ENCODE measurements around a stretch of chr1.

DNA sequence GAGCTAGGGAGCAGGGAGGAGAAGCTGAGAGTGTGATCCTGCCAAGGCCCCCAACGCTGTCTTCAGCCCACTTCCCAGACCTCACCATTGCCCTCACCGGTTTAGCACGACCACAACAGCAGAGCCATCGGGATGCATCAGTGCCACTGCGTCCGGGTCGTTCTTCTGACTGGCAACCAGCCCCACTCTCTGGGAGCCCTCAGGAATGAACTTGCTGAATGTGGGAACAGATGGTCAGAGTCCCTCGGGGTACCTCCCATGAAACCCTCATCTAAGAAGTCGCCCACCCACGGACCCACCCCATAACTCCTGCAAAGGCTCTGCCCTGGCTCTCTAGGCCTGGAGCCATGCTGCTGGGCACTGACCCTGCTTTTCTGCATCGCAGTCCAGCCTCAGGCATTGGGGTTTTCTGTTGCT is 6.0 kb downstream of the MTX1 start:
- PRO-cap = no peak

- PRO-cap = bidirectional peak, plus-strand start at chr1:155244894, minus-strand start at chr1:155244586; unidirectional peak, minus-strand start at chr1:155245115
These were observed 3.6 kb upstream of the GBA1 start for GRCh38 chr1:155244425-155245343.

DNA sequence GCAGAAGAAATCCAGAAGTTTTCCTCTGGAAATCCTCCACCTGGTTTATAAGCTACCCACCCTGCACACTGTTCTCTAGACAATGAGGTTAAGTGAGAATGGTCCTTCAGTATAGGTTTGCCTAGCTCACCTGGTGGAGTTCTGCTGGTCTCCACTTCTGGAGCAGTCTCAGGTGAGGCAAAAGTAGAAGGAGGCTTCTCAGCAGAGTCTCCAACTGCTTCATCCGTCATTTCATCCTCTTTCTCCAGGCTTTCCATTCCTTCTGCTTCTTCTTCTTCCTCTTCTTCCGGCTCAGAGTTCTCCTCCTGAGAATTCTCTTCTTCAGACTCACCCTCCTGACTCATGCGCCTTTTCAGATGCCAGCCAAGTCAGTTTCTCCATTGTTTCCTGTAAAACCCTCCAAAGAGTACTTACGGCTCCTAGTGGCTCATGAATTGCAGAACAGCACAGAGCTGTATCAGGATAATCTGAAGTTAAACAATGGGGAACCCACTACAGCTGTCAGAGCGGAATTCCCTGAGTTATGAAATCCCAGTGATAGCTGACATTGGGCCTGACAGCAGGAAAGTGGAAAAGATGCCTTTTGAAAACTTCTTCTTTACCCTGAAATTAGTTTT is 38.4 kb downstream of the MSTO1 start:
- PRO-cap = no peak

GRCh38 chr1:155950868-155951549 is 9.6 kb downstream of the RXFP4 start:
- PRO-cap = no peak

- PRO-cap = no peak
These were observed 11.0 kb upstream of the ARHGEF2 start for GRCh38 chr1:155989194-155989849.

- PRO-cap = no peak
These were observed 822 bp downstream of the SSR2 start for GRCh38 chr1:156019768-156020490.

GRCh38 chr1:156050074-156050952 is 3.3 kb downstream of the UBQLN4 start:
- PRO-cap = no peak

- PRO-cap = no peak
These were observed 447 bp upstream of the UBQLN4 start for GRCh38 chr1:156054008-156054481.

DNA sequence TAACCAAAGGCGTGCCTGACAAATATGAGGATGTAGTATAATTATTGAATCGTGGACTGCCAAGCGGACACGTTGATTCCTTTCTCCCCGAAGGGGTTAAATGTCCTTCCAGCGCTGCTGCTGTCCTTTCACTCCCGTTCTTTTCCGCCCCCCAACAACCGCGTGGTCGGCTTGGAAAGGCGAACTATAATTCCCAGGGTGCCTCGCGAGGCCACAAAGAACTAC is 188 bp upstream of the LAMTOR2 start:
- PRO-cap = bidirectional peak, plus-strand start outside the sequence, minus-strand start at position 156 of the sequence

DNA sequence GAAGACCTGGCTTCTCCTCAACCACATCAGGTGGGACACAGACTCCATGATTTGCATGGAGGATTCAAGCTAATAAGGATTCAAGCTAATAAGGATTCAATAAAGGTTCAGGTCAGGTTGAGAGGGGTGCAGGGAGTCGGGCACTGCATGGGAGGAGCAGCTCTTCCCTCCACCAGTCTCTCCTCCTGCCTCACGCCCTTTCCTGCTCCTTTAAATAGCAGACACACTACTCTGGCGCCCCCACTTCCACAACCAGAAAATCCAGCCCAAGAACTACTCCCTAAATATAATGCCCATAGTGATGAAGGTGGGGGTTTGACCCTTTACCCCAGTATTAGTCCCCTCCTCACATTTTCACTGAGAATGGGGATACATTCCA is 7.1 kb downstream of the MEX3A start:
- PRO-cap = no peak

GRCh38 chr1:156105930-156106380 is 8.6 kb upstream of the LMNA start:
- PRO-cap = no peak

- PRO-cap = bidirectional peak, plus-strand start at chr1:156106582, minus-strand start at chr1:156106483
These were observed 7.7 kb upstream of the LMNA start for GRCh38 chr1:156106381-156107569.

DNA sequence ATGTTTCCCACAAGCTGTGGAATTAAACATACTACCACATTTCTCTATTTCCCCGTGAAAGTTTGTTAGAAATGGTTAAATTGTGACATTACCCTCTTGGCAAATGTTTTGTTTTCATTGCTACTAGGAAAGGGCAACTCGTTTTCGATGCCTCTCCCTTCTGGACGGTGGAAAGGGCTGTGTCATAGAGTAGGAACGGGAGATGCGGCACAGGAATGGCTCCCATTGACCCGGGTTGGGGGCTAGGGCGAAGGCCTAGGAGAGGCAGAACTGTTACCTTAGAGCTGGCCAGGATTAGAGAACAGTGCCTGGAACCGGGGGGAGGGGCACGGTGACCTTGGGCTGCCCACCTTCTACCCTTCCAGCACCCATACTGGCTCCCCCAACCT is 7.9 kb downstream of the LMNA start:
- PRO-cap = unidirectional peak, plus-strand start at position 185 of the sequence

DNA sequence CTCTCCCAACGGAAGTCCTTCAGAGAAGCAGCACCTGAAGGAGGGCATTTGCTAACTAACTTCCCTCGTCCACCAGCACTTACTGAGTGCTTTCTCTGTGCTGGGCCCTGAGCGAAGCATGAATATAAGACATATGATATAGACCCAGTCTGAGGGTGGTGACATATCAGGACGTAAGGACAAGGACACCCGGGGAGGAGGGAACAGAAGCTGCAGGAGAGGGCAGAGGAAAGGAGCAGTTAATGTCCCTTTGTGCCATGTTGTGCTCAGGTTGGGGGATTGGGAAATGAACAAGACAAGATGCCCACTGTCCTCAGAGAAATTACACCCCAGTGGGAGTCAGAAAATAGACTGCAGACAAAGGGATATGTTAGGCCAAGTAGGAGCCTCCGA is 13.0 kb upstream of the SEMA4A start:
- PRO-cap = no peak

GRCh38 chr1:156146022-156146311 is 7.4 kb upstream of the SEMA4A start:
- PRO-cap = no peak

- PRO-cap = no peak
These were observed 6.8 kb upstream of the SEMA4A start for GRCh38 chr1:156146312-156147217.

DNA sequence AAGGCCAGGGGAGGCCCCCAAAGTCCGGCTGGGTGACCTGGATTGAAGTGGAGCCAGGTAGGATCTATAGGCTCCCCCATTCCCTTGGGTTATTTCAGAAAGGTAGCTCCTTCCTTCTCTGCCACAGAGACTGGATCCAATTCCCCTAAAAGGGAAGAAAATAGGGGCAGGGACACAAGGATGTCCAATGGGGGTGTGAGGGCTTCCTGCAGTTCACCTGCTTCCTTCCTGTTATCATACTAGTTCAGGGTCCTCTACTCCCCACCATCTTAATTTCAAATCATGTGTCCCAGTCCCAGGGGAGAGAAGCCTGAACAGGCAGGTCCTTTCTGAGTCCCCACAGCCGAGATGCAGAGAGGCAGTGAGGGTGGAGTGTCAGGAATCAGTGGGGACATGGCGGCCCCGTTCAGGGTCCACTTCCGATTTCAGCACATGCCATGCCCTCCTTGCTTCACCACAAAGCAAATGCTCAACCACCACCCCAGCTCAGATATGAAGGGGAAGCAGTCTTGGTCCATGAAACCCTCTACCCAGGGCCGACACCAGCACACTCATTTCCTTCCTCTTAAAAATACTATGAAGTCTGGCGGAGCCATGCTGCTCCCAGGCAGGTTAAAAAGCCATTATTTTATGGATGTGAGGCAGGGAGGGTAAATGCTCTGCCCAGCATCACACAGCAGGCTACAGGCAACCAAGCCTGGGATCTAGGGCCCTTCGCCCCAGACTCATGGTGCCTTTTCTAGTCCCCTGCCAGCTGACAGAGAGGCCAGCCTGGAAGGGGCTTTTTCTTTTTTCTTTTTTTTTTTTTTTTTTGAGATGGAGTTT is 5.2 kb upstream of the SEMA4A start:
- PRO-cap = no peak

DNA sequence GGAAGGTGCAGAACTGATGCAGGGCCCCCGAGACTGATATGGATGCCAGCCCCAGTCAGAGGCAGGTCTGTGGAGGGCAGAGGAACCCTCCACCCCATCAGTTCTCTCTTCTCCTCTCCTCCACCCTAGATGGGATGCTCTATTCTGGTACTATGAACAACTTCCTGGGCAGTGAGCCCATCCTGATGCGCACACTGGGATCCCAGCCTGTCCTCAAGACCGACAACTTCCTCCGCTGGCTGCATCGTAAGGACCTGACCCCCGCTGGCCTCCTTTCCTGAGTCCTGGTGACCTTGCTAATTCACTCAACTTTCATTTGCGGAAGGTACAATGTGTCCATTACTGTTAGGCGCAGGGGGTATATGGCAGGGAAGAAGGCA is 6.9 kb downstream of the SEMA4A start:
- PRO-cap = bidirectional peak, plus-strand start at position 192 of the sequence, minus-strand start at position 127 of the sequence

- PRO-cap = no peak
These were observed 2.6 kb upstream of the PMF1 start for GRCh38 chr1:156210126-156210740.

DNA sequence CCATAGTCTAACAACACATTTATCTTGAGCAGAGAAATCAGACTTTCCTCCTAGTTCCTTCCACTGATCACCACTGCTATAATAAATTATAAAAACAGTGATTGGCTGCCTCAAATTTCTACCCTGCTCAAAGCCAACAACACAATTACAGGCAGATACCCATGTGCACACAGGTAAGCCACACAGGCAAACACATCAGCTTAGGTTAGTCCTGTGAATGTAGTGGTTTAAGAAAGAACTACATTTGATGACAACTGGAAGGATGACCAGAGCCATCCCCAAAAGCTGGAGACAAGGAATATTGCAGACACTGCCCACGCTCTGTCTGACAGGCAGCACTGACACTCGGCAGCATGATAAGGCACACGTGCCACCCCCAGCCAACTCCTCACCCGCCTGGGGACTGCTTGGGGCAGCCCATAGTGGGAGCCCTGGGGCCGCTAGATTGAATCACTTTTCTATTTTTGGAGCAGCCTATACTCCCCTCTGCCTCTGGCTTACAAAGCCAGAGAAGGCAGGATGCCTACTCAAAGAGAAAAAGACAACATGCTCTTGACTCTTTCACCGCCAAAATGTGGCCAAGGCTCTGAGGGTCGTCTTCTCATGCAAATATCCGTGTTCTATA is 1.5 kb downstream of the SMG5 start:
- PRO-cap = no peak

All from tibial artery (tissue), 1 donor.